Subcutaneous adipose tissue (tissue), 3 donors: ENCODE results near the gene NFIB.

GRCh38 chr9:13705870-13706477 is 426.5 kb upstream of the MPDZ start:
- PRO-cap, result bidirectional peak, plus-strand start at chr9:13706267, minus-strand start at chr9:13706010; unidirectional peak, plus-strand start at chr9:13706267
- RAMPAGE, long total RNA, 3 experiments, result no peak in any of the 3 experiments

DNA sequence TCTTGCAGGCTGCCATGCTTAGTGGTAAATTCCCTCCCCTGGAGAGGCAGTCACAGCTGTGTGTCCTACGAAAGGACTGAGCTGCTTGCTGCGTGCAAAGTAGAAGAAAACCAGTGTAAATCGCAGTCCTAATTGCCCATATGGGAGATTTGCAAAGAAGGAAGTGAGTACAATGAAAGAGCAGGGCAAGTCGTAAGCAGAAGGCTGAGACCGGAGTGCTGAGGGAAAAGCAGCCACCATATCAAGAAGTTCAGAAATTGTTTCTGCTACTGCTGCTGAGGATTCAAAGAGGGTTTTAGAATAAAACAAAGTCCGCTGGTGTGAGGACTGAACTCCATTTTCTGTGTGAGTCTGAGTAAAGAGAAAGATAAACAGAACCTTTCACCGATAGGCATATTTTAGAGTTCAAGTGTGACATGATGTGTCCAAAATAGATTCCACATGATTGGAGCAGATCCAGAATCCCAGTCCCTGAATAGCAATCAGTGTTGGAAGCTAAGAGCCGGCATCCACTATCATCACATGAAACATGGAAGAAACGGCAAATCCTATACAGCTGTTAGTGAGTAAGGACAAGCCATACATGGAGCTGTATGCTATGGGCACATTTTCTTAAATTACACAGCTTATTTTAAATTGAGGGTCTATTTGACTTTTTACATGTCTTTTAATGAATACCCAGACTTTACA is 508.0 kb upstream of the MPDZ start:
- PRO-cap, result no peak
- RAMPAGE, long total RNA, 3 experiments, result no peak in any of the 3 experiments

DNA sequence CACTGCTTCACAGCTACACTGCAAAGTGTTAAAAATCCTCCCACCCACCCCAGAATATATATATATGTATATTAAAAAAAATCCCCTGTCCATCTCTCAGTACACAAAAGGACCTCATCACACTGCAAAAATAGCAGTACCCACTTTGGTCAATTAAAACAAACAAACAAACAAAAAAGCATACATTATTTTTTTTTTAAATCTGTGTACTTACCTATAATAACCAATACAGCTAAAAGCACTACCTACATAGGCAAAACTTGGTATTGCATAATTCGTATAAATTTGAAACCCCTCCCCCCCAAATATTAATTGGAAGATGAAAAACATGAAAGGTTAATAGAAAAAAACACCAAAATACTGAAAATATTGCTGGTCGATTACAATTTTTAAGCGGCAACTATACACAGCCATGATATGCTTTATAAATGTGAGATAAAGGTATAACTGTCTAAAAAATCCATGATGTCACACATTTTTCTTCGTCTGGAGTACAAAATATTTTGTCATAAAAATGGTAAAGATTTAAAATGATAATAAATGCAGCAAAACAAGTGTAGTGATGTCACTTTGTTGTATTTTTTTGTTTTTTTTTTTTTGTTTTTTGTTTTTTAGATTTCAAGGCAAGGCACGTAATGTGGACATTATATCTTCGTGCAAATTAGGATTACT is 227.6 kb downstream of the NFIB start:
- PRO-cap, result no peak
- RAMPAGE, long total RNA, 3 experiments, result no peak in any of the 3 experiments

- PRO-cap, result no peak
- RAMPAGE, long total RNA, 3 experiments, result no peak in any of the 3 experiments
Measured at GRCh38 chr9:14192426-14192871, 121.5 kb downstream of the NFIB start.

DNA sequence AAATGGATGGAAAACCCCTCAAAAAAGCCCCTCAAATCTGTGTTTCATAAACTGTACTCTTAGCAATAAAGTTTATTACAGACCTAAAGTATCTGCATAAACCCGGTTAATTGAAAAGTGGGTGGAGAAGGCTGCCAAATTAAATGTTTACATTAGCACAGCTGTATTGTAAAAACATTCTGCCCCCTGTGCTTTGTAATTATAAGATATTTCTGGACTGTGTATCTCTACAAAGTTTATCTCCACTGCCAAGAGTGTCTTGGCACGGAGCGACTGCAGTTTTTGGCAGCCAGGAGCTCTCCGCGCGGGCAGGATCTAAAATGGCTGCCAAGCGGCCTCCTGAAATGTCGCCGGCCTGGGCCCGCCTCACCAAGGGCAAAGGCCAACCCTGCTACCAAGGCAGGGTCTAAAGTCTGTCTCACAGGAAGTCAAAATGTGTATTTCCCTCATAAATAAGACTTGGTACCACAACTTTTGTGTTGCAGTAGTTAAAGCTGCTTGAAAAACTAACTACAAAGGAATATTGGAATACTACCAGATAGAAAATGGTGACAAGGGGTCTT is 110.6 kb downstream of the NFIB start:
- PRO-cap, result no peak
- RAMPAGE, long total RNA, 3 experiments, result no peak in any of the 3 experiments

DNA sequence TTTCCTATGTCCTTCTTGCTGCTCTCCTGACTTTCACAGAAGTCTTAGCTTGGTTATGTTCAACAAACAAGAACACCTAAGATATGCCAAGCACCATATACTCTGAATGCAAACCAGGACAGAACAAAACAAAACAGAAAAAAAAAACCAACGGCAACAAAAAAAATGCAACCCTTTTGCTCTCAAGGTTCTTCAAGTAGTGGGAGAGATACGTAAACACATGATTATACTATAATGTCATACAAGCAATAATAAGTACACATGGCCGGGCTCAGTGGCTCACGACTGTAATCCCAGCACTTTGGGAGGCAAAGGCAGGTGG is 68.7 kb downstream of the NFIB start:
- PRO-cap, result no peak
- RAMPAGE, long total RNA, 3 experiments, result no peak in any of the 3 experiments

DNA sequence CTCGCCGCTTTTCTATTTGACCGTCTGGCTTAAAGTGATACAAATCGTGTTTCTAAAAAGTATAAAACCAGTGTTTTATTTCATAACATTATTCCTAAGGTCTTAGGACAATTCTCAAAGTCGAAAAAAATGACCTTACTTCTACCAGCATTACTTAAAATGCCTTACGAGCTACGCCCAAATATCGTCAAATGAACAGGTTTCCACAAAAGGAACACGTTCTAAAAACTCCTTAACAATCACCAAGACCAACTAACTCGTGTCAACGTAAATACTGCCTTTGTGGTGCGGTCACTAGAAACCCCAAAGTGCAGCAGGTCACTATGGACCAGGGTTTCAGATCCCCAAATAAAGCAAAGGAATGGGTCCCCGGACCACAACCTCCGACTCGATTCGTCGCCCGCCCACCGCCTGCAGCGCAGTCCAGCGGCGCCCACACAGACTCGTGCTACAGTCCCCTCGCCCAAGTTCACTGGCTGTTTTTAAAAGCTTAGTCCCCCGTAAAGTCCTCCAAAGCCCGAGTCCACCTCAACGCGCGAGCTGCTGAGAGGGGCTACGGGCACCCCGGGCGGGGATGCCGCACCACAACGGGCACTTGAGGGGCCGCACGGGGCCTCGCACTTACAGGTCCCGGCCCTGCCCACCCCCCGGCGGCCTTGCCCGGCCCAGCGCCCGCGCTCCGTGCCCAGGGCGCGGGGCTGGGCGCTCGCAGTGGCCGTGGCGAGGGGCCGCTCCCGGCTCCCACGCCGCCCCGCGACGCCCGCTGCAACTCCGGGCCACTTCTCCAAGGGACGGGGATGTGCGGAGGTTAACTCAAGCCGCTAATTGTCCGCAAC is 1.1 kb downstream of the NFIB start:
- PRO-cap, result no peak
- RAMPAGE, long total RNA, 3 experiments, result no peak in any of the 3 experiments

- PRO-cap, result bidirectional peak, plus-strand start at chr9:14313738, minus-strand start at chr9:14313678; bidirectional peak, plus-strand start at chr9:14314271, minus-strand start at chr9:14314141
- RAMPAGE, long total RNA, 3 experiments, result start-site peak on the minus strand in 1 of 3 experiments, at chr9:14313501-14314185 at its widest, 72 reads per replicate
Measured at GRCh38 chr9:14313420-14314205, at the start of gene NFIB. Gene NFIB (minus strand): TSS chr9:14314141.

- PRO-cap, result no peak
- RAMPAGE, long total RNA, 3 experiments, result no peak in any of the 3 experiments
Measured at GRCh38 chr9:14316453-14316609, 2.4 kb upstream of the NFIB start.

- PRO-cap, result bidirectional peak, plus-strand start at chr9:14322822, minus-strand start at chr9:14322556
- RAMPAGE, long total RNA, 3 experiments, result start-site peak on the minus strand in 1 of 3 experiments, at chr9:14321951-14322520 at its widest, 12 reads per replicate
Measured at GRCh38 chr9:14322108-14323287, 8.6 kb upstream of the NFIB start.

DNA sequence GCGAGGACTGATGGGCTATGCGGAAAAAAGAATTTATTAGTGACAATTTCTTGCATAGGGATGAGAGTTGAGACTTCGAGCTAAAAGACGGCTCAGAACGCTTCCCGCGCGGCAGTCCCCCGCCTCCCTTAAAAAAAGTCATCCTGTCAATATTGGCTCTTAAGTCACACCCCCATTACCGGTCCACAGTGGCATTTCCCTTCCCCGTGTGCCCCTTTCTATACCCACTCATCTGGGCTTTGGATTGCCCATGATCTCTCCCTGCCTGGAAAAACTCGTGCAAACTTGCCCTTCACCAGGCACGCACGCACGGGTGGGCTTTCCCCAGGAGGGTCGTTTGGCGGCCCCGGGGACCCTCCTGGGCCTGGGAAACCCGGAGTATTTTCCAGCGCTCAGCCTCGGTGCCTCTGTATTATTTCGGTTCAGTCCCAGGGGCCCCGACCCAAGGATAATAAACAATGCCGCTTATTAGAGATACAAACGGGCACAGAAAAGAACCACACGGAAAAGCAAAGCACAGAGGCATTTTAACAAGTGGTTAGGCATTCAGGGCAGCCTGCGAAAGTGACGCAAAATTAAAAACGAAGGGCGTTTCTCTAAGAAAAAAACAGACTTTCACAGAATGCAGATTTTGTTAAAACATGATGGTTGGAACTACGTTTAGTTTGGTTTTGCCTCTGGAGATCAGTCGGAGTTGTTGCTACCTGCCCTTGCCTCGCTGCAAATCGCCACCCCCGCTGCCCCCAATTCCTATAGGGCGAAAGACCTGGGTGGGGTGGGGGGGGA is 36.0 kb upstream of the NFIB start:
- PRO-cap, result bidirectional peak, plus-strand start at position 231 of the sequence, minus-strand start at position 130 of the sequence; unidirectional peak, plus-strand start at position 637 of the sequence; unidirectional peak, minus-strand start at position 727 of the sequence
- RAMPAGE, long total RNA, 3 experiments, result no peak in any of the 3 experiments

DNA sequence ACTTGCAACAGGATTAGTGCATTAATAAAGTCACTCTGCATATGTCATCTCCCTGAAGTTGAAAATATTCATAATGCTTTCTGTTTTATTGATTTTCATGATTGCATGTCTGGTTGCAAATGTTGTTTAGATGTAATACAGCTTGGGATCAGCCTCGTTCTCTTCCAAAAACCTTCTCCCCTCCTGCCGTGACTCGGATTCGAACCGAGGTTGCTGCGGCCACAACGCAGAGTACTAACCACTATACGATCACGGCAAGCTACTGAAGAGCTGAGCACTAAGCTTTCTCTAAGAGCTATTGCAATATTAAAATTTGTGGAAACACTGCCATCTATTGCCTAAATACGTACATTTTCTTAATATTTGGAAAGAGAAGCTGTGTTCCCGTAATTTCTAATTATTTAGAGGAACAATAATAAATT is 119.8 kb upstream of the NFIB start:
- PRO-cap, result no peak
- RAMPAGE, long total RNA, 3 experiments, result no peak in any of the 3 experiments

- PRO-cap, result no peak
- RAMPAGE, long total RNA, 3 experiments, result no peak in any of the 3 experiments
Measured at GRCh38 chr9:14547341-14547706, 145.9 kb downstream of the ZDHHC21 start.

- PRO-cap, result no peak
- RAMPAGE, long total RNA, 3 experiments, result no peak in any of the 3 experiments
Measured at GRCh38 chr9:15430933-15431243, 8.2 kb downstream of the SNAPC3 start.

GRCh38 chr9:15473933-15474487 is 36.8 kb downstream of the PSIP1 start:
- PRO-cap, result no peak
- RAMPAGE, long total RNA, 3 experiments, result no peak in any of the 3 experiments

GRCh38 chr9:16267203-16267822 is 603.2 kb downstream of the BNC2 start:
- PRO-cap, result no peak
- RAMPAGE, long total RNA, 3 experiments, result no peak in any of the 3 experiments

- PRO-cap, result no peak
- RAMPAGE, long total RNA, 3 experiments, result no peak in any of the 3 experiments
Measured at GRCh38 chr9:16317077-16317350, 553.5 kb downstream of the BNC2 start.

DNA sequence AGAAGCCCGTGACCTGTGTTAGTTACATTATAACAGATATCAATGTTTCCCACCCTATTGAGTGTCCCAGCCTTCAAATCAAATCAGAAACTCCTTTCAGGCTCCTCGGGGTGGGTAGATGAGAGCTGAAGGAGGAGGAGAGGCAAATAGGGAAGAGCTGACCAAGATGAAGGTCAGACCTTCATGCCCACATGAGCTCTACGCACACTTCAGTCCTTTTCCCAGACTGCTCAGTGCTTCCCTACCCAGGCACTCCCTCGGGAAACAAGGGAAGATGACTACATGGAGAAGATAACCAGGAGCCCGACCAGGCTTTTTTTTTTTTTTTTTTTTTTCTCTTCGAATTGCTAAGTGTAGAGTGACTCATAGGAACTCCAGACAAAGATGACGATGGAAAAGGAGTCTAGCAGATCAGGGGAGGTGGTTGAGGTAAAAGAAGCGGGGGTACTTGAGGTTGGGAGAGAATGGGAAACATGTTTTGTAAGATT is 526.2 kb downstream of the BNC2 start:
- PRO-cap, result no peak
- RAMPAGE, long total RNA, 3 experiments, result no peak in any of the 3 experiments

- PRO-cap, result no peak
- RAMPAGE, long total RNA, 3 experiments, result no peak in any of the 3 experiments
Measured at GRCh38 chr9:16352732-16353074, 517.8 kb downstream of the BNC2 start.

GRCh38 chr9:16543344-16544059 is 327.0 kb downstream of the BNC2 start:
- PRO-cap, result no peak
- RAMPAGE, long total RNA, 3 experiments, result no peak in any of the 3 experiments